Glomerular endothelial cell (primary cell): ENCODE measurements around the genes KCNE3, POLD3 and SERPINH1.

DNA sequence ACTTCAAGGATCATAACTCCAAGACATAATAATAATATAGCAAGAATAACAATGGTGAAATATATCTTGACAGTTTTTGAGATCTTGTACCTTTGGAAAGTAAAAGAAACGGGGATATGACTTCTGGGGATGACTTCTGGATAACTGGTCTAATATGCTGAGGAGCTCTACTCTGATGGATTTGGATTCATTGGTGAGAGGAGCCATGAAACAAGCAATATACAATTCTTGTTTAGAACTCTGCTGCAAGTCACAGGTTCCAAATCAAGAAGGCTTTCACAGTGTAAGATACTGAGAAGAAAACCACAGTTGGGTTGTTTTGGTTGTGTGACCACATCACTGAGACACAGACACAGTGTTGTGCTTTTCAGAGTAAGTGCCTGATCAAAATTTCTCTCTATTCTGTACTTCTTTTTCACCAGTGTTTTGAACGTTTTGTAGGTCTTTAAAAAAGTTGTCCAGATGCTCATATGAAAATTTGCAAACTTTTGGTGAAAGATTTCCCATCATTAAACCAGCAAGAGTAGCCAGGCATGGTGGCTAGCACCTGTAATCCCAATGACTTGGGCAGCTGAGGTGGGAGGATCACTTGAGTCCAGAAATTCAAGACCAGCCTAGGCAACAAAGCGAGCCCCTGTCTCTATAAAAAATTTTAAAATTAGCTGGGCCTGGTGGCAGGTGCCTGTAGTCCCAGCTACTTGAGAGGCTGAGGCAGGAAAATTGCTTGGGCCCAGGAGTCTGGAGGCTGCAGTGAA is 13.0 kb downstream of the UCP3 start:
- RAMPAGE, long total RNA = no peak

GRCh38 chr11:74397336-74397694 is 918 bp downstream of the PGM2L1 start:
- RAMPAGE, long total RNA = no peak

DNA sequence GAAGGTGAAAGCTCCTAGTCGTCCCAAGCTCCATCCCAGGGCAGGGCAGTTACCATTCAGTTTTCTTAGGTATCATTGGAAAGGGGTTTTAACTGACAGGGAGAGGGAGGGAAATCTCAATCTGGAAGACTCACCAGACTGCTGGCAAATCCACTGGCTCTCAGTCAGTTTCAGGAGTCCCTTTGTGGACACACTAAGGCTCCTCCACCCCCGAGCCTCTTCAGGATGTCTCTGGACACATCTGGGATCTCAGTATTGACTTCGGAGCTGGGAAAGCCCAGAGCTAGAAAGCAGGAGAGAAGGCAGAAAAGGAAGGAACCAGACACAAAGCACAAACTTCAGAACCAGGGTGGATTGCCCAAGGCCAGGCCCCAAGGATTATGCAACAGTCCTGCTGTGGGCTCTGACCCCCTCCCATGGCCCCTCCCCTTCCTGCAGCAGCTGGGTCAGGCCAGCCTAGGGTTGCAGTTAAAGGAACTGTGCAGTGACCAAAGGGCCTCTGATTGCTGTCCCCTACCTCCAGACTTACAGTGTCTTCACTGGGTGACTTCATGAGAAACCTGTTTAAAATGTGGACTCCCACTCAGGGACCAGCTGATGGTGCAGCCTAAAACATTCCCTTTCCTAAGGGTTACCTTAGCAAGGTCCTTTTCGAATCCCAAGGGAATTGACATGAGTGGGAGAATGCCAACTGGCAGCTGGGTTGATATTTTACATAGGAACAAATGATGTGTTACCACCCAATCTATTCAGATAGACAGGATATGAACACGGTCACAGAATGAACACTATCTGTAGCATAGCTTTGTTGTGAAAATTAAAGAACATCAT is 5.3 kb downstream of the KCNE3 start:
- RAMPAGE, long total RNA = no peak

DNA sequence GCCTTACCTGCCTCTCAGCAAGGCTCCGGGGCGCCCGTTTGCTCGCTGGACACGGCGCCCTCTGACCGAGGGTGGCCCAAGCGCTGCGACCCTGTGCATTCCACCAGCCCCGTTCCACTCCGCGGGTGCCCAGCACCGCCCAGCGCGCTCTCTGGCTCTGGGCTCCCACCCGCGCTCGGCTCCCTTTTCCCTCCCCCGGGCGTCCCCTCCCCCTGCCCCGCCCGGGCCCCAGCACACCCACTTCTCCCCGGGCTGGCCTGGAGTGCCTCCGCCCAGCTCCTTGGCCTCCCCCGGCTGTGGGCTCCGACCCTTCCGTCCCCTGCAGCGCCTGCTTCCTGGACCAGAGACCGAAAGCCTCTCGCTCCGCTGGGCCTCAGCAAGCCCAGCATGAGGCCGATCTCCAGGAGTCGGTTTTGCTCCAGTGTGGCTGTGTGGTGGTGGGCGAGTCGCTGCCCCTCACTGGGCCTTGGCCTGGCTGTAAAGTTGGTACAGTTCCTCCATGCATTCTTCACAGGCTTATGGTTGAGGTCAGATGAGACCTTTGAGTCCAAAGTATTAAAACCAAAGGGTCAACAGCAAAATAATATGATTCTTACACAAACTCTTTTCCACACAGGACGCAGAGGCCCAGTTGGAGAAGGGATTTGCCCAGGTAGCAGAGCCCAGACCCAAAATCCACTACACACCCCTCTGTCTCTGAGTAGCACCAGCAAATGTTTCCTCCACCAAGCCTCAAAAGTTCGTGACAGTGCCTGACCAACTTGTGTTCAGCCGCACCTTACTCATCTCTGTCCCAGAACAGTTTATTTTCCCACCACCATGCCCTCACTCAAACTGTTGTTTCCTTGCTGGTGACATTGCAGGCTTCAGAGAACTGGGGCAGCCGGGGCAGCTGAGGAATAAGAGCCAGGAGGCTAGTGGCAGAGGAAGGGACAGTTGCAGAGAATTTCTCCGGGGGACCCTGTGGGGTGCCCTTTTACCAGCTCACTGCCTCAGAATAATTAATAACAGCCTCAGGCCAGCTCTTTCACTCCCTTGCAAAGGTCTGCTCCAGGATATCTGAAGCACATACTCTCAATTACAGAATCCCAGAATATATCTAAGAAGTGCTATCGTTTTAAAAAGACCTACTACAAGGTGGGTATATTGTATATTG is at the start of gene KCNE3:
KCNE3 (minus strand) TSS at position 159 of the 1,156 bp plus-strand sequence.
- RAMPAGE, long total RNA = no peak

GRCh38 chr11:74592373-74593436 is at the start of gene POLD3:
Gene POLD3, plus strand, starts transcription at chr11:74592582.
- RAMPAGE, long total RNA = no peak

- RAMPAGE, long total RNA = no peak
These were observed 34.3 kb downstream of the CHRDL2 start for GRCh38 chr11:74696755-74697434.

- RAMPAGE, long total RNA = no peak
These were observed 6.8 kb downstream of the RNF169 start for GRCh38 chr11:74755416-74755887.

DNA sequence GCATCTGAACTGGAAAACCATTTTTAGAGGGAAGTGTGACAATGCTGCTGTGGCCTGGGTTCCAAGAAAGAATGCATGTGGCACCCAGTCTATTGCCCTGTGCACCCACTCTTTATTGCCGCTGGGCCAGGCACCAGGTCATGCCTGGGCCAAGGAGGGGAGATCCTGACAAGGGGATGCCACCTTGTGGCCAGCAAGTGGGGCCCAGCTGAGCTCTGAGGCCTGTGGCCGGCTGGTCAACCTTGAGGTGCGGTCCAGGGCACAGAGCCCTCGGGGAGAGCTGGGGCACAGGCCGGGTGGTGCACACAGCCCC is 94.2 kb downstream of the RNF169 start:
- RAMPAGE, long total RNA = no peak

DNA sequence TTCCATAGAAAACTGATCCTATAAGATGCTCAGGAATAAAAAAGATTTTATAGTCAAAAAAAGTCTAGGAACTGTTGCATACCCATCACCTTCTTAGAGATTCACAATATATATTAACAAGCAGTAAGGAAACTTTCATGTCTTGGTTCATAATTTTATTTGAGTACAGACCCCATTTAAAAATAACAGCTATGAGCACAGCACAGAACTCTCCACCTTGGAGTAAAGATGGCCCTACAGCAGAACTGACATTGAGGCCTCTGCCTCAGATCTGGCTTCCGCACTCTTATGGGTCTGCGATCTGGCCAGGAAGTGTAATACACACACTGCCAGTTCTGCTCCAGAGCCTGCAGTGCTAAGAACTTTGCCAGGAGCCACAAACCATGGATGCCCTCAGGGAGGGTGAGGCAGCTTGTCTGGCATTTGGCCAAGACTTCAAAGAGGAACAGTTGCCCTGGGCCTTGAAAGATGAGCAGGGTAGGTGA is 47.0 kb downstream of the NEU3 start:
- RAMPAGE, long total RNA = no peak

GRCh38 chr11:75154514-75155549 is 3.9 kb downstream of the SLCO2B1 start:
- RAMPAGE, long total RNA = no peak

GRCh38 chr11:75181450-75182204 is 30.7 kb downstream of the SLCO2B1 start:
- RAMPAGE, long total RNA = no peak

DNA sequence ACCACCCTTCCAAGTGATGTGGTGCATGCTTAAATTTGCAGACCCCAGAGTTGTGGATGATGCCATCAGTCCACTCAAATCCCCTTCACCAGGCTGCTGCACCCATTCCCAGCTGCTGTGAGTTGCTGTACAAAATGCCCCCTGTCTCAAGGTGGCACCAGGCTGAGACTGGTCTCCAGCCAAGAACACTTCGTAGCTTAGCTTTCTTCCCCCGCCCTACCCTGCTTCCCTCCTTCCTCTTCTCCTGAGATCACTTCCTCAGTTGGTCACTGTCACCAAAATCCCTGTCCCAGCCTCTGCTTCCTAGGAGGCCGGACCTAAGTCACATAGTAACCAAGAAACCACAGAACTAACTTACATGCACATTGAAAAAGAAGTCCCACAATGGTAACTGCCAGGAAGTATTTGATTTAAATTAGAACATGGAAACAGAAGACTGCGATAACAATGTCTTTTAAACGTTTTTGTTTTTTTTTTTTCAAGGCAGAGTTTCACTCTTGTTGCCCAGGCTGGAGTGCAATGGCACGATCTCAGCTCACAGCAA is 18.4 kb upstream of the ARRB1 start:
- RAMPAGE, long total RNA = no peak

DNA sequence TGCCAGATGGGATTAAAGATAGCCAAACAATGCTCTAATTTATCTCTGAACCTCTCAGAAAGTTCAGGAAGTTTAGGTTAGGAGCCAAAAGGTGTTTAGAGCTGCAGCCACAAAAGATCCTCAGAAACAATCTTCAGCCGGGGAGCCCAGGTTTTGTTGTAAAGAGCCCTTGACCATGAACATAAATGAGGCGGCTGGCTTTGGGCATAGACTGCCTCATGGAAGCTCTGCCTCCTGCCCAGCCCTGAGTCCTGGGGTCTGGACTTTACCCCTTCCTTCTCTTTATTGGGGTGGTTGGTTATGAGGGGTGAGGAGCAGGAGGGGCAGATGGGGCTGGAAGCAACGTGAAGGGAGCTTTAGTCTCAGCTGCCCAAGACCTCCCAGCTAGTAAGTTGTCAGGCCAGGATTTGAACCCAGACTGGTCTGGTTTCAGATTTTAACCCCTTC is 20.4 kb upstream of the ARRB1 start:
- RAMPAGE, long total RNA = no peak

- RAMPAGE, long total RNA = no peak
These were observed 8.6 kb downstream of the KLHL35 start for GRCh38 chr11:75424417-75424835.

- RAMPAGE, long total RNA = no peak
These were observed 43.9 kb upstream of the KLHL35 start for GRCh38 chr11:75476709-75477448.

DNA sequence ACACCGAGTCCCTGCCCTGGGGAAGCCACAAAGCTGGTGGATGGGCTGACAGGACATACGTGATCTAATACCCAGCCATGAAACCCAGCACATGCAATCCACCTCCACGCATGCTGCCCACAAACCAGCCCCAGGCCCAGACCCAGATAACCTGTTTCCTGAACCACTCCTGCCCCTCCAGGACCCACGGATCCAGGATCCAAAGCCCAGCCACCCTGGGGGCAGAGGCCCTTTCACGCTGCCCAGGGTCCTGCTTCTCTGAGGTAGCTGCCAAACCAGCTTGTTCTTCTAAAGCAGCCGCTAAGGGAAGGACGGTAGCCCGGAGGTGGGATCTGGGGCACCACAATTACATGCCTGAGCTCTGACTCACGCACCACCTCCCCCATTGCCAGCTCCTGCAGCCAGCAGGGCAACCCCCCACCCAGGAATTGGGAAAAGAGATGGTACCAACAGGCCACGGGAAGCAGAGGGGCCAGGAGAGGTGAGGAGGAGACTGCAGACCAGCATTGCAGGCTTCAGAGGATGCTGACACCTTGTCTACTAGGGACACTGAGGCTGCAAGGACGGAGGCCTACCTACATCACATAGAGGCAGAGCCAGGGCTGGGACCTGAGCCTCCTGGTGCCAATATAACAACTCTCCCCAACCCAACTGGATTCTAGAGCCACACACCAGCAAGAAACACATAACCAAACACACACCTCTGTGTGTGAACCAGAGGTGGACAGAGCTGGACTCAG is 35.1 kb downstream of the GDPD5 start:
- RAMPAGE, long total RNA = no peak

DNA sequence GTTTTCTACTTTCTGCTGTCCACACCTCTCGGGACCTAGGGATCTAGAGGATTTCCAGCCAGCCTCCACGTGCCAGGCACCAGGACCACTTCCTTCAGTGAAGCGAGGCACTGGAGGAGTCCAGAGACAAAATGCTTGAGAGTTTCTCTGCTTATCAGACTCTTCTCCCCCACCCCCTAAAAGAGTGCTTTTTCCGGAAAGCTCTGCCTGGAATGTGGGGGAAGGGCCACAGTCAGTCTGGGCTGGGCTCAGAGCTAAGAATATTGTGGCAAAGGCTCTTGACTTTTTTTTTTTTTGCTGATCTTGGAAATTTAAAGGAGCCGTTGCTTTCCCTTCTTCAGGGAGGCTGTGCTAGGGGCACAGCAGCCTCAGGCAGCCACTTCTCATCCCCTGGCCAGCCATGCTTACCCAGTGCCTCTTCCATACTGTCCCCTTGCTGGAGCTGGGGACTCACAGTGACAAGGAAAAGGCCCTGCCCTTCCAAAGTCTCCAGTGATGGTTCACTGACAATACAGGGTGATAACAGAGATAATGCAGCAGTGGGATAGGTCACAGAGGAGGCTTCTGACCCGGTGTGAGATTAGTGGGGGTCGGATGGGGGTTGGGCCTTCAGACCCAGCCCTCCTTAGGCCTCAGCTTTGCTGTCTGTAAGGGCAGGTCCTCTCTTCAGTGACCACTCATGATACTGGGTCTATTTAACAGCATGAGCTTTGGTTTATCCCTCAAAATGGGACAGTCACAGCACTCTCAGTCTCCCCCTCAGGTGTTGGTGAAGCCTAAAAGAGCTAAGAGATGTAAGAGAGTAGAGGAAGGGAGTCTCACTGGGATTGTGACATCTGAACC is 2.8 kb upstream of the SERPINH1 start:
- RAMPAGE, long total RNA = no peak

DNA sequence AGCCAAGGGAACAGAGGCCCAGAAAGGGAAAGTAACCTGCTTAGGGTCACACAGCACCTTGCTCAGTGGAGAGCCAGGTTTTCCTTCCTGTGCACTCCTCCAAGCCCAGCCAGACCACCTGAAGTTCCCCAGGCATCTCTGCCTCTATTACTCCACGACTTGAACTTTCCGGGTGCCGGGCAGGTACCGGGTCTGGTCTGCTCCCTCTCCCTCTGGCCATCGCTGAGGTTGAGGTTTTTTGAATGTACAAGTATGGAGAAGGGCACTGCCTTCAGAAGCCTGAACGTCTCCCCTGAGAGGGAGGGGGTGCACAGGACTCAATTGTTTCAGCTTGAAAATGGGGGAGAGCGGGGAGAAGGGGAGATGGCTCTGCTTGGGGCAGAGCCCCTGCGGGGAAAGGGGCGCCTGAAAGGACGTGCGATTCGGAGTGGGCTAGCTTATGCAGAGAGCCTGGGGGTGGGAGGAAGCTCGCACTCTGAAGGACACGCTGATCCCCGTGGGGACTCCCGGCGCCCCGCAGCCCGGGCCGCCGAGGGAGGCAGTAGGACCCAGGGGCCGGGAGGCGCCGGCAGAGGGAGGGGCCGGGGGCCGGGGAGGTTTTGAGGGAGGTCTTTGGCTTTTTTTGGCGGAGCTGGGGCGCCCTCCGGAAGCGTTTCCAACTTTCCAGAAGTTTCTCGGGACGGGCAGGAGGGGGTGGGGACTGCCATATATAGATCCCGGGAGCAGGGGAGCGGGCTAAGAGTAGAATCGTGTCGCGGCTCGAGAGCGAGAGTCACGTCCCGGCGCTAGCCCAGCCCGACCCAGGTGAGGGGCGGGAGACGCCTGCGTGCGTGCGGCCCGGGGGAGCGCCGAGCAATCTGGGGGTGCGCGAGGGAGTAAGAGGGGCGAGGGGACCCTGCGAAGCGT is at the start of gene SERPINH1:
SERPINH1 (plus strand) TSS at position 738 of the 906 bp plus-strand sequence.
- RAMPAGE, long total RNA = start-site peak on the plus strand centred at position 718 of the sequence, 120 bp wide, 3,359 and 2,948 reads in 2 replicates

DNA sequence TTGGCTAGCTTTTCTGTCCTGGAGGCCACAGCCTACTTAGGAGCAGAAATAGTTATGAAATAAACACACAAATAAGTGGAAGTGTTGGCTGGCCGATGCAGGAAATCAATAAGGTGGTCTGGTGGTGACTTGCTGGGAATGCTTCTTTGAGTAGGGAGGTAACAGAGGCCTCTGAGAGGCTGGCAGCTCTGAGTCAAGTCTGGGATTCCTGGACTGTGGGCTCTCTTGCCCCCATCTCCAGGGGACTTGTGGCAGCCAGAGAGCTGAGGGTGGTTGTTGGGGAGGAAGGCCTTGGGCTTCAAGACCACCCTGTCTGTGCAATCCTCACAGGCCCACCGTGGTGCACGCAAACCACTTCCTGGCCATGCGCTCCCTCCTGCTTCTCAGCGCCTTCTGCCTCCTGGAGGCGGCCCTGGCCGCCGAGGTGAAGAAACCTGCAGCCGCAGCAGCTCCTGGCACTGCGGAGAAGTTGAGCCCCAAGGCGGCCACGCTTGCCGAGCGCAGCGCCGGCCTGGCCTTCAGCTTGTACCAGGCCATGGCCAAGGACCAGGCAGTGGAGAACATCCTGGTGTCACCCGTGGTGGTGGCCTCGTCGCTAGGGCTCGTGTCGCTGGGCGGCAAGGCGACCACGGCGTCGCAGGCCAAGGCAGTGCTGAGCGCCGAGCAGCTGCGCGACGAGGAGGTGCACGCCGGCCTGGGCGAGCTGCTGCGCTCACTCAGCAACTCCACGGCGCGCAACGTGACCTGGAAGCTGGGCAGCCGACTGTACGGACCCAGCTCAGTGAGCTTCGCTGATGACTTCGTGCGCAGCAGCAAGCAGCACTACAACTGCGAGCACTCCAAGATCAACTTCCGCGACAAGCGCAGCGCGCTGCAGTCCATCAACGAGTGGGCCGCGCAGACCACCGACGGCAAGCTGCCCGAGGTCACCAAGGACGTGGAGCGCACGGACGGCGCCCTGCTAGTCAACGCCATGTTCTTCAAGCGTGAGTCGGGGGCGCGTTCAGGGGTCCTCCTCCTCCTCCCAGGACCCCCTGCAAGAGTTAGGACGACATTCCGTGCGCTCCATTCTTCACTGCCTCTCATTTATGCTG is 4.3 kb downstream of the SERPINH1 start:
- RAMPAGE, long total RNA = no peak

- RAMPAGE, long total RNA = no peak
These were observed 4.3 kb downstream of the MOGAT2 start for GRCh38 chr11:75721645-75722595.